Pericardium (tissue), 1 donor: ENCODE results near the genes DENND4B, CRTC2, JTB and IL6R.

GRCh38 chr1:153679776-153680468, 1.4 kb downstream of the NPR1 start:
- RRBS, result no CpG with 5 or more reads among the region's 30 CpGs

- RRBS, result no CpG with 5 or more reads among the region's 8 CpGs
These were observed 19.1 kb downstream of the INTS3 start for GRCh38 chr1:153746823-153747450.

- RRBS, result no CpG with 5 or more reads among the region's 3 CpGs
These were observed 6.4 kb upstream of the SLC27A3 start for GRCh38 chr1:153768748-153769239.

GRCh38 chr1:153780207-153780482, 4.9 kb downstream of the SLC27A3 start:
- RRBS, result no CpG with 5 or more reads among the region's 7 CpGs

DNA sequence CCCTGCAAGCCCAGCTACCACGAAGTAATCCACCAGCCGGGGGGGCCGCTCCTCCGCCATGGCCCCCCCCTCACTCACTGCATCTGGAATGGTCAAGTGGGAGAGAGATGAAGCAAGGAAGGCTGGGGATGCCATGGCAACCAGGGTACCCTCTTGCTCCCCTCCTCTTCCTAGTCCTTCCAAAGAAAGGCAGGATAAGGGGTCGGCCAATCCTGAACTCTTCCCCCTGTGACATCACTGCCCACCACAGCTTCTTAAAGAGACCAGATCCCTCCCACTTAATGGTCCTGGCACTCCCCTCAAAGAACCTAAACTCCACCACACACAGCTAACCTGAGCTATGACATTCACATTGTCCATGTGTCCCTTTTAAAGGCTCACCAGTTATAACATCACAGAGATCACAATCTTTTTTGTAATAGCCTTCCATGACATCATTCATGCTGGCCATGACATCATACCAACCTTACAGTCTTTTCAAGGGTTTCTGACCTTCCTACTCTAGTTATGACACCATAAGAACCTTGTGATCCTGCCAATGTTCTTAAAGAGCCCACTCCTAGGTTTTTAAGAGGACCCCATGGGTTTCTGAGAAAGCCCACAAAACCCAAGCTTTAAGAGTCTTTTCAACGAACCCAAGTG, 2.1 kb downstream of the DENND4B start:
- RRBS, result 50% methylated on average over 2 of the region's 6 CpGs

DNA sequence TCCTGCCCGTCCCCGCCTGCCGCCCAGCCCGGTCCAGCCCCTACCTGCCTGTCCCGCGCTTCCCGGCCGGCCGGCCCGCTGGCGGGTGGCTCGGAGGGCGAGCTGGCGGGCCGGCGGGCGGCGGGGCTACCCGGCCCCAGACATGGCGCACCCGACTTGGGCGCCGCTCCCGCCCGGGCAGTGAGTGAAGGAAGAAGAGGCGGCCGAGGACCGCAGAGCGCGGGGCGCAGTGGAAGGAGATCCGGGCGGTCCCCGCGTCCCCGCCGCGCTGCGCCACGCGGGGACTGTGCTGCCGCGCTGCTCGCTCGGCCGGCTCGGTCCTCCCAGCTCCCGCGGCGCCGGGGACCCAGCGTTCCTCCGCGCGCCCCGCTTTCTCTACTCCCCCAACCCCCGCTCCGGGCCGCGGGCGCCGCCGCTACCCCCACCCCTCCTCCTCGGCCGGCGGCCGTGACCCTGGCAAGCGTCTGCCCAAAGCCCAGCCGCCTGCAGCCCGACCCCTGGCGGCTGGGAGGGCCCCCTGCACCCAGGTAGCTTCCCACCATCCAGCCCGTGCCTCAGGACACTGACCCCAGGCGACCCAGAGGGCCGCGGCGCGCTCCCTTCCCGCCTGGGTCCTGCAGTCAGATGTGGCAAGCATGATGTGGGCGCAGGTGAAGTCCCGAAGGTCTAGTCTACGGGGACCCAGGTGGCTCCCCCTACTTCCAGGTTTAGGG, at the start of gene DENND4B:
TSS of gene DENND4B (minus strand) at position 466 of the 713 bp plus-strand sequence.
- RRBS, result 1% methylated on average over 54 of the region's 81 CpGs

- RRBS, result no CpG with 5 or more reads among the region's 5 CpGs
These were observed 1.7 kb upstream of the DENND4B start for GRCh38 chr1:153948111-153948698.

DNA sequence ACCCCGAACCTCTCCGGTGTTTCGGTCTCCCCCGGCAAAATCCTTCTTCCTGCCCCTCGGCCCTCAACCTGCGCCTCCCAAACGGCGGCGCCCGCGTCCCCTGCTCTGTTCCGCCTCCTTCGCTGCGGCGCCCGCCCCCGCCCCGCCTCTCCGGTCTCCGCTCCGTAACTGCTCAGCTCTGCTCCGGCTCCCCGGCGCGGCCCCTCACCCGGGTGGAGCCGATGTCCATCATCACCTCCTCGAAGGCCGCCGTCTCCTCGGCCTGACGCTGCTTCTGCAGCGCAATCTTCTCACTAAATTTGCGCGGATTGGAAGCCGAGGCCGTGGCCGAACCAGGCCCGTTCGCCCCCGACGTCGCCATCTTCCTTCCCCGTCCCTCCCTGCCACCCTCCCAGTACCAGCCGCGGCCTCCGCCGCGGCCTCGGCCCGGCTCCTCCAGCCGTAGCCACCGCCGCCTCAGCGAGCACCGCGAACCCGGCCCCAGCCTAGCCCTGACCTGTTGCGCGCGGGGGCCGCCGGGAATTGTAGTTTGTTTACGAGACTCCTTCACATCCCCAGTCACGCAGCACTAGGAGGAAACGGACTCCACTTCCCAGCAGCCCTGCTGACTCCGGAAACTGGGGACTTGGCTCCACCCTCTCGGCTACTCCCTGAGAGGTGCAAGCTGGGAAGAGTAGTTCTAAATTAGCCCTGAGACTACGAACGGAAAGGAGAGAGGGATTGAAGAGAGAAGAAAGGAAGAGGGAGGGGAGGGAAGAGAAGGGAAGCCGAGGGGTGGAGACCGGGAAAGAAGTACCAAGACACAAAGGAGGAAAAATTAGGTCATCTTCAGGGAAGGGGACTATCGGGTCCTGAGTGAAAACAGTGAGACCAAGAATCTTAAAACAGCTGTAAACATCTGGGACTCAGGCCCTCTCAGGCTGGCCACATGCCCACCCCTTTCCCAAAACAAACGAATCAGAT, at the start of gene CRTC2:
TSS of gene CRTC2 (minus strand) at position 476 of the 963 bp plus-strand sequence.
- RRBS, result 2% methylated on average over 25 of the region's 74 CpGs

- RRBS, result 0% methylated on average over 6 of the region's 50 CpGs
These were observed at the start of gene JTB for GRCh38 chr1:153977545-153978229. TSS of gene JTB (minus strand) at chr1:153977674.

DNA sequence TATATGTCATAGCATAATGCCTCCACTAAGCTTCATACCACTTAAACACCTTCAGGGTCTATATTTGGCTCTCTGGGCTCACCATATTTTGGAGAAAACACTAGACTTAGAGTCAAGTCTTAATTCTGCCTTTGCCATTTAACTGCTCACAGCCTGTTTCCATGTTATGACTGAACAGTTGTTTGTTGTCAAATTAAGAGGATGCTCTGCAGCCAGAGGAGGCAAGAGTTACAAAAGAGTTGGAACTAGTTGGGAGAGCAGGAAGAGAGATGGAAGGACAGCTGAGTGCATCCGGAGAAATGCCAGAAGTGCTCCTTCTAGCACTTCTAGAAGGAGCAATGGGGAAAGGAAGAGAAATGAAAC, 1.9 kb downstream of the RAB13 start:
- RRBS, result no CpG with 5 or more reads among the region's 1 CpG

- RRBS, result no CpG with 5 or more reads among the region's 6 CpGs
These were observed 32.8 kb downstream of the TPM3 start for GRCh38 chr1:154158796-154159768.

DNA sequence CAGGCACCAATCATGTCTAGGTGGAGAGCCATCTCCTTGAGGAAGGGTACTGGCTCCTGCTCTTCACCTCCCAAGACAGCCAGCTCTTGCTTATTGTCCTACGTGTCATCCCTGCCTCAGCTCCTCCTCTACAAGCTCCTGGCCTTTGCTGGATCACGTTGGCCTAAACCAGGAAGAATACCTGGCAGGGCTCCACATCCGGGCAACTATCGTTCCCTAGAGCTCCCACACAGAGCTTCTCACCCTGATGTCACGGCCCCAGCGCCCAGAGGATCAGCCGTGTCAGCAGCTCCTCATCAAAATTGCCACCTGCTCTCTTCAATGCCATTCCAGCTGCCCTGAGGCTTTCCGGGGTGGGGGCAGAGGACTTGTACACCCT, 1.9 kb upstream of the TPM3 start:
- RRBS, result no CpG with 5 or more reads among the region's 8 CpGs

DNA sequence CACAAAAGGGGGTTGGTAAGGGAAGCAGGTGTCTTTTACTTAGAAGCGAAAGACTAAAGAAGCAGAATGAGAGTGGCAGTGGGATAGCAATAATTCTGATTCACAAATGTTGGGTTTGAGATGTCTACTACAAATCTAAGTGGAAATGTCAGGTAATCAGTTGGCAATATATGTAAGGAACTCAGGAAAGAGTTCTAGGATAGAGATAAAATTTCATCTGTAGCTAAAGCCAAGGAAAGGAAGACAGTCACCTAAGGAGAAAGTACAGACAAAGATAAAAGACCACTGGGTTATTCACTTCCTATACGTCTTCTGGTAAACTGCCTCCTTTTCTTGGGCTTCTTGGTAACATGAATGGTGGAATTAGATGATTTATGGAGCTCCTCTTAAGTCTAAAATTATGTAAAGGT, 1.3 kb downstream of the C1orf43 start:
- RRBS, result no CpG with 5 or more reads among the region's 2 CpGs

DNA sequence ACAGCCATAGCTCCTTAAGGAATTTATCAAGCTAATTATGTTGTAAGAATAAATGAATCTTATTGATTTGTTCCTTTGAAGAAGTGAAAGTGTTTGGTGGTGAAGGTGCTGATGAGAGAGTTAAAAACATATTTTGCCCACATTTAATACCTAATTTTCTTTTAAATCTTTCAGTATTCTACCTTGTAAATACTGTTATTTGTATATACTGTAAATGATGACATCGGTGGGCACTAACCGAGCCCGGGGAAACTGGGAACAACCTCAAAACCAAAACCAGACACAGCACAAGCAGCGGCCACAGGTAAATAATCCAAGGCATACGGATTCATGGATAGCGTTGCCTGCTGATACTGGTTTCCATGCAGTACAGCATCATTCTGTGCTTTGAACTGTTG, 4.2 kb downstream of the UBAP2L start:
- RRBS, result no CpG with 5 or more reads among the region's 6 CpGs

DNA sequence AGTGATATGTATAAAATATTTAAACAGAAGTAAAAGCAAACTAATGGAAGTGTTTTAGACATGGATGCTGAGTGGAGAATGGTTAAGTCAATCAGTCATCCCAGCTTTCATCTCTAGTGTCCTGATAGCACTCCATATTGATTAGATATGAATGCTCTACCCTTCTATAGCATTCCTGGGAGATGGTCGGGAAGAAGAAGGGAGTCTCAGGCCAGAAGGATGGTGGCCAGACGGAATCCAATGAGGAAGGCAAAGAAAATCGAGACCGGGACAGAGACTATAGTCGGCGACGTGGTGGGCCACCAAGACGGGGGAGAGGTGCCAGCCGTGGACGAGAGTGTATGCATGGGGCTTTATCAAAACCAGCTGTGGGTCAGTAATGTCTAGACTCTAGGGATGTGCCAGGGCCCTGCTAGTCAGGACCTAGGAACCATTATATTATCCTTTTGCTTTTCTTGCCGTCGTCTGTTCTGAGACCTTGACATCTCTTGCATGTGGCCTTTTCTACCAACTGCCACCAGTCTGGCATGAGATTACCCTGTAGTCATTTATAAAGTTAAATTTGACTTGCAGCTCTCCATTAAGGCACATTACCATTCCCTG, 13.8 kb downstream of the UBAP2L start:
- RRBS, result no CpG with 5 or more reads among the region's 12 CpGs

GRCh38 chr1:154327128-154327497, 1.8 kb downstream of the ATP8B2 start:
- RRBS, result no CpG with 5 or more reads among the region's 1 CpG

- RRBS, result no CpG with 5 or more reads among the region's 2 CpGs
These were observed 2.2 kb downstream of the ATP8B2 start for GRCh38 chr1:154327498-154327928.

DNA sequence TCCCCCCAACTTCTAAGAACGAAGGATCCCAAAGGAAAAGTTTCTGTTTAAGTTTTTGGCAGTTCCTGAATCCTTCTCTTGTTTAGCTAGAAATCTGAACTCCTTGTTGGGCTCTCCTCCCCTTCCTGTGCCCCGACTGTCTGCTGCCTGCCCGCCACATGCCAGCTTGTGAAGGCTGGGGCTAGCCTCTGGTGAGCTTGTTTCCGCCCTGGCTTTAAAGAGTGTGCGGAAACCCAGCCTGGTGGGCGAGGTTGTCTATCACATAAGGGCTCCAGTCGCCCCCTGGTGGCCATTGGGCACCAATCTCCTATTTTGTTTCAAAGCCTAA, 9.6 kb downstream of the ATP8B2 start:
- RRBS, result no CpG with 5 or more reads among the region's 7 CpGs

DNA sequence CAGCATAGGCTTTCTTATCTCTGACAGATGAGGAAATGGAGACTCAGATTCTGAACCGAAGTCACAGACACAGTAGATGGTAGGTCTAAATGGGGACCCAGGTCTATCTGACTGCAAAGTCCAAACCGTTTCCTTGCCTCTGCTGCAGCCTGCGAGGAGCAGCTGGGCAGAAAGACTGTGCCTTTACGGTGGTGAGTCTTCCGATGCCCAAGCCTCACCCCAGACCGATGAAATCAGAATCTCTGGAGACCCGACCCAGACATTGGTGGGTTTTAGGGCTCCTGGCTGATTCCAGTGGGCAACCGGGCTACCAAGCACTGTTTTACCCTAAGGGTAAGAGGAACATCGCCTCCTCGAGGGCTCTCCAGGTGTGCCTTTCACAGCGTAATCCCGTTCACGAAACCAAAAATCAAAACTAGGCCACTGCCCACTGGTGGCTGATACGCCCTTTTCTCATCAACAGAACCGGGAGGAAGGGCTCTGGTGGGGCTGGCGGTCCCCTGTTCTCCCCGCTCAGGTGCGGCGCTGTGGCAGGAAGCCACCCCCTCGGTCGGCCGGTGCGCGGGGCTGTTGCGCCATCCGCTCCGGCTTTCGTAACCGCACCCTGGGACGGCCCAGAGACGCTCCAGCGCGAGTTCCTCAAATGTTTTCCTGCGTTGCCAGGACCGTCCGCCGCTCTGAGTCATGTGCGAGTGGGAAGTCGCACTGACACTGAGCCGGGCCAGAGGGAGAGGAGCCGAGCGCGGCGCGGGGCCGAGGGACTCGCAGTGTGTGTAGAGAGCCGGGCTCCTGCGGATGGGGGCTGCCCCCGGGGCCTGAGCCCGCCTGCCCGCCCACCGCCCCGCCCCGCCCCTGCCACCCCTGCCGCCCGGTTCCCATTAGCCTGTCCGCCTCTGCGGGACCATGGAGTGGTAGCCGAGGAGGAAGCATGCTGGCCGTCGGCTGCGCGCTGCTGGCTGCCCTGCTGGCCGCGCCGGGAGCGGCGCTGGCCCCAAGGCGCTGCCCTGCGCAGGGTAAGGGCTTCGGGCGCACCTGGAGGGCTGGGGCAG, at the start of gene IL6R:
TSS of gene IL6R (plus strand) at position 642 of the 1,049 bp plus-strand sequence.
- RRBS, result 1% methylated on average over 30 of the region's 73 CpGs

- RRBS, result no CpG with 5 or more reads among the region's 11 CpGs
These were observed 5.1 kb downstream of the IL6R start for GRCh38 chr1:154409985-154410930.